Sciatic nerve (tissue), 1 donor: ENCODE results near the genes TCF4 and WDR7.

GRCh38 chr18:50375445-50376093, 723 bp downstream of the SKA1 start:
- PRO-cap, result no peak

DNA sequence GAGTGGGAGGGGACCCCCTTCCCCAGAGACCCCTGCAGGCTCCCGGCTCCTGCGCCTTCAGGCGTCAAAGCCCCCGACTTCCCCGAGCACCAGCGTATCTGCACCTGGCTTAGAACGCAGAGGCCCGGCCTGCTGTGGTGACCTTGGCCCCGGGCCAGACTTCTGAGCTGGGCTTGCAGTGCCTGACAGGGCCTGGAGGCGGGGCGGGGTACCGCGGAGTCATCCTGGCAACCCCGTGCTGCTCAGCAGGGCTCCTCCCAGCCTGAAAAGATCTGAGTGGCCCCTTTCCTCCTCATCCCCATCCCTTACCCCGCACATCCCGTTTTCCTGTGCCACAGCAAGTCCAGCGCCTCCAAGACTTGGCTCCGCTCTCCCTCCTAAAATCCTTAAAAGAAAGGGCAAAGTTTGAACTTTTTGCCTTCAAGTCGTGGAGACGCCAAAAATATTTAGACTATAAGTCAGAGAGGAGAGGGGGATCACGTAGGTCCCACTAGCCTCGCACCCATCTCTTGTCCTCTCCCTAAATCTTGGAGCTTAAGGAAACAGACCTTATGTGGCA, 27.2 kb downstream of the SKA1 start:
- PRO-cap, result no peak

DNA sequence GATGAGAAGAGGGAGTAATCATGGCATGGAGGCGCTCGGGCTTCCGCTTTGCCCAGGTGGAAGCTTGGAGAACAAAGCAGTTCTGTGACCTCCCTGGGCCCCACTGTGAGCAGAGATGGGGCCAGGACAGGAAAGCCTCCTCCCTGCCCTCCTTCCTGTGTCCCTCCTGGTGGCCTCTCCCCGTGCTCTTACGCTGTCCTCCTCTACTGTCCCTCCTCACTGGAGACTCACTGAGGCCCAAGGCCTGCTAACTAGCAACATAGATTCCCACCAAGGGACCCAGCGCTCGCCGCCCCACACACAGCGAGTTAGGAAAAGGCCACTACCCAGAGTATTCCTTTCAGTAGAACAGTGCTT, 119.8 kb downstream of the MAPK4 start:
- PRO-cap, result no peak

- PRO-cap, result no peak
These were observed 937 bp upstream of the ME2 start for GRCh38 chr18:50878046-50878316.

- PRO-cap, result unidirectional peak, plus-strand start at chr18:51029730
These were observed 489 bp upstream of the SMAD4 start for GRCh38 chr18:51029447-51030001.

DNA sequence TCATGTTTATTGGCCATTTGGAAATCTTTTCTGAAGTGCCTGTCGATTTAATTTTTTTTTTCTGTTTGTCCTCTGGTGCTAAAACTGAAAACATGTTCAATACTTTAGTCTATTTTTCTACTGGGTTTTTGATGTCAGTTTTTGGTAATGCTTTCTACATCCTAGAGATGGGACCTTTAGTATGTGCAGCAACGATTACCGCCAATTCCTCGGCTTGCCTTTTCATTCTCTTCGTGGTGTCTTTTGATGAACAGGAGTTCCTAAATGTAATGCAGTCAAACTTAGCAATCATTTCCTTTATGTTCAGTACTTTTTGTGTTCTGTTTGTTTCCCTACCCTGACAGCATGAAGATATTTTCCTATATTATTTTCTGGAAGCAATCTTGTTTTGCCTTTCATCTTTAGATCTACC, 55.9 kb downstream of the MEX3C start:
- PRO-cap, result no peak

GRCh38 chr18:51151228-51152800, 45.7 kb downstream of the MEX3C start:
- PRO-cap, result no peak

DNA sequence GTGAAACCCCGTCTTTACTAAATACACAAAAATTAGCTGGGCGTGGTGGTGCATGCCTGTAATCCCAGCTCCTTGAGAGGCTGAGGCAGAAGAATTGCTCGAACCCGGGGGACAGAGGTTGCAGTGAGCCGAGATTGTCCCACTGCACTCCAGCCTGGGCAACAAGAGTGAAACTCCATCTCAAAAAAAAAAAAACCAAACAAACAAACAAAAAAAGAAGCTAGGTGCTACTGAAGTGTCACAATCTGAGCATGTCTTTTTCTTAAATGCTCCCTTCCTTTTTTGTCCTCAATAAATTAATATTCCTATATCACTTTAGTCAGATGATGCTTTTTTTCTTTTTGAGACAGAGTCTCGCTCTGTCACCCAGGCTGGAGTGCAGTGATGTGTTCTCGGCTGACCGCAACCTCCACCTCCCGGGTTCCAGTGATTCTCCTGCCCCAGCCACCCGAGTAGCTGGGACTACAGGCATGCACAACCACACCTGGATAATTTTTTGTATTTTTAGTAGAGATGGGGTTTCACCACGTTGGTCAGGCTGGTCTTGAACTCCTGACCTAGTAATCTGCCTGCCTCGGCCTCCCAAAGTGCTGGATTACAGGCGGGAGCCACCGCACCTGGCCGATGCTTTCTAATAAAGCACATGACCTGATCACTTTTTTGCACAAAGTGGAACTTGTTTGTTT, 18.7 kb downstream of the MEX3C start:
- PRO-cap, result no peak

- PRO-cap, result no peak
These were observed 17.2 kb downstream of the DYNAP start for GRCh38 chr18:54608124-54608740.

DNA sequence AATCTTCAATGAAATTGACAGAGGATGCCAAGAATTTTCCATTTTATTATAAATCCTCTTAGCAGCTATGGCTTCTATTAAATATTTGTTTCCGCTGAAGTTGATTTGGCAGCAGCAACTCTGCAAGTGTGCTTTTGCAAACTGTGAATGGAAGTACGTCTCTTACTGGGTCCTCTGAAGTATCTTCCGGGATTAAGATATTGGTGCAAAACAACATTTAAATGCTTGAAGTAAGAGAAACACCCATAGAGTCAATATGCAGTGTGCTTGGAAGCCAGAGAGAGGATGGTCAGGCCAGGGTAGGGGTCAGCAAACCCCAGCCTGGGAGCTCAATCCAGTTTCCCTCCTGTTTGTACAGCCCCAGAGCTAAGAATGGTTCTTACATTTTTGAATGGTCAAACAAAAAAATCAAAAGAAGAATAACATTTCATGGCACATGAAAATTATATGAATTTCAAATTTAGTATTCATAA, 13.6 kb downstream of the CCDC68 start:
- PRO-cap, result no peak

DNA sequence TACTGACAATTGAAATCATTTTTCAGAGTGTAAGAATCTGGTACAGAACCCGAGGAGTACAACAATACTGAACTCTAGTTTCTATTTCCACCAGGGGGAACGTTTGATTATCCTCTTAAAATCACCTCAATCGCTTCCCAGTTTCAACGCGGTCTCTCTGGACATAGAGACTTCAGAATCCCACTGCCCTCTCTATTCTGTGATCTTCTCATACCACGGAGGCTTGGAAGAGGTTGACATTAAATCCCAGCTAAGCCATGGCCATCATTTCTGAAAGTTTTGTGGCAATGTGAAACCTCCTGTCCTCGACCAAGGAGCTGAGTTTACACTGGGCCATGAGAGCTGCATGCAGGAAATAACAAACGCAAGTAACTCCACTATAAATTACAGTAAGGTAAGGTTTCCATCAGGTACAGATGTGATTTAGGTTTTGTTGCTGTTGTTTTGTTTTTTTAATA, 299.5 kb upstream of the CCDC68 start:
- PRO-cap, result no peak

DNA sequence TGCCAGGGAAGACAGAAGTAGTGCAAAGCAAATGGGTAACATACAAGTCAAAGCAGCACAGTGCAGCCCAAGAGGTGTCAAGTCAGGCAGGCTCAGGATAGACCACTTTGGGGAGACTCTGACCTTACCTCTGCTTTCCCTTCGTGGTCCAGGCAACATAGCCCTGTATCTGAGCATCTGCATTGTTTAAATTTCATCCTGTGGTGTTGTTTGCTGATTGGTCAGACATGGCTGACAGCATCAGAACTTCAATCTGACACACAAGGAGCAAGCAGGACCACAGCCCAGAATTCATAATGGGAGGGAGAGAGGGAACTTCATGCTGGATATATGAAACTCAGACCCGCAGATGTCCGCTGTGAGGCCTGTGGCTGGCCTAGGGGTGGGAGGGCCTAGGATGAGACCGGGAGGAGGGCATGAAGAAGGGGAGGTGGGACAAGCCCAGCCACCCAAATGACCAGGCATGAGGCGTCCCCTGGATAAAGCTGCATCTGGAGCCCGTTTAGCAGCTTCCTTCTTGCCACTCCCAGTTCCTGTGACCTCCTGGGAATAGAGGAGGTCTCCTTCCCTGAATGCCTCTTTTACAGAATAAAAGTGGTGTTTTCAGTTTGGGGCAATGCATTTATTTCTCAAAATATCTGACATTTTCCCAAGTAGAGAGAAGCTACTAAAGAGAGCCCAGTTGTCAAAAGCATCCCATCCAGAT, 285.6 kb downstream of the TCF4 start:
- PRO-cap, result no peak

- PRO-cap, result bidirectional peak, plus-strand start at chr18:55338131, minus-strand start at chr18:55337940
These were observed 250.0 kb downstream of the TCF4 start for GRCh38 chr18:55337696-55338763.

DNA sequence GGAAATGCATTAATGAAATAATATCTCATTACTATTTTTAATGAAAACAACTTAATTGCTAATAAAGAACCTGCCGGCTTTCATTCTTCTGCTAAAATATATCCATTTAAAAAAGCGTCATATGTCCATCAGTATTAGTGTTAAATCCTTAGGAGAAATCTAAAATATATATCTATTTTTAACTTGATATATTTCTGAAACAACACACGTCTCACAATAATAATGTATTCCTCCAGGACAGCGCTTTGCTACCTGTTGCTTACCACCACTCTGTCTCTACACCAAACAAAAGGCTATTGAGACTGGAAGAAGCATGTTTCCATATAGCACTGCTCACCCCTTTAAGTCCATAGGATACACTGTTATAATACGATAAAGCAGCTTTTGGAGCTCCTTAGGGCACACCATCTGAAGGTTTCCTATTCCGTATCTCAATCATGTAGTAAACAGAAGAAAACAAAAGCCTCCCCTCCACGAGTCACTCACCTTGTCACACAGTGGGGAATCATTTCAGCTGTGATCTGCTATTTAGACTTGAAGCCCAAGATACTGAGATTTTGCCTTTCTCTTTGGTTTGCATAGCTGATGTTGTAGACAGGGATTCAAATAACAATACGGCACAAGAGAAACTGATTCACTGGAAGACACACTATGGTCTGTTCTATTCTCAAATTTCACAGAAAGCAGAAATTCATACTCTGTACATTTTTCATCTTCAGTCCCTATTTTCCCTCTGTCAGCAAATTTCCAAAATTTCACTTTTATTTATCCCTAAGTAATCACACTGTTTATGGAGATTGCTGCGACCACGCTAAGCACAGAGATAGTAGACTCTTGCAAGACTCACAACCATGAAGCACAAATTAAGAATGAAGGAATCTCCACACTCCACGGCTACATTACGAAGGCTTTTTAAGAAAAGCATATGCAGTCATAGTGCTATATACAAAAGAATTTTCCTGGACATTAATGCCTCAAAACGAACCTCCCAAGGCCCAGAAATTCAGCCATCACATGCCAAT, 187.2 kb downstream of the TCF4 start:
- PRO-cap, result no peak

- PRO-cap, result no peak
These were observed 167.8 kb downstream of the TCF4 start for GRCh38 chr18:55419991-55420820.

DNA sequence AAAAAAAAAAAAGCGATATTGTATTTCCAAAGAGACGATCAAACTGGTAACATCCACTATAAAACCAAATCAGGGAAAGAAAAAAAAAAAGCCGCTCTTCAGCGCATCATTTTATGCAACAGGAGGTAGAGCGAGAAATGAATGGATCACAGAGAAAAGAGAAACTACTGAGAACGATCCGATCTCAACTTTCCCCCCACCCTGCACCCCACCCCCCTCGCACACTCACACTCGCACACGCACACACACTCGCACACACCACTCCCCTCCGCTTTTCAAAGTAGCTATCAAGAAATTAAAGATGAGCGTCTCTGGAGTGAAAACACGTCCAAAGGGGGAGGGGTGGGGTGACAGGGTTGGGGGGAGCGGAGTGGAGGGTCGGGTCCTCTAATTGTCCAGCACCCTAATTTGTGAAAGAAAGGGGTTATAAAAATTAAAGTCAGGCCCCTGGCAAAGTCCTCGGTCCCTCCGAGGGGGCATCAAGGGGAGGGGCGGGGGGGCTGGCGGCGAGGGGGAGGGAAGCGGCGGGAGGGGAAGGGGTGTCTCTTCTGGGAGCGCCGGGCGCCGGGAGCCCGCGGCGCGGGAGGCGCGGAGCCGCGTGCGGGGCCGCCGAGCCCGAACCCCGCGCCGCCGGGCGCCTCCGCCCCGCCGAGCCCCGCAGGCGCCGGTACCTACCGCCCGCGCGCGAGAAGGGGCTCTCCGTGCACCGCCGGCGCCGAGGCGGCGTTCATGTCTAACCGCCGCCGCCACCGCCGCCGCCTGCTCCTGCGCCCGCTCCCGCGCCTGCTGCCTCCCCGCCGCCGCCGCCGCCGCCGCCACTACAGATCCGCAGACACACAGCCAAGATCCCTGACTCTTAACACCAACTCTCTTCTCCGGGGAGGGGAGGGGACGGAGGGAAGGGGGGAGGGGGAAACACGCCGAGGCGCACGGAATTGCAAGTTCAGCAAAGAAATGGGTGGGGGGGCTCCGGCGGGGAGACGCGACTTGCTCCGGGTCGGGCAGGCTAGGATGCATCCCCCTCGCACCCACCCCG, at the start of gene TCF4:
Gene TCF4, minus strand, starts transcription at position 830 of the 1,036 bp plus-strand sequence.
- PRO-cap, result bidirectional peak, plus-strand start at position 542 of the sequence, minus-strand start at position 166 of the sequence; bidirectional peak, plus-strand start at position 900 of the sequence, minus-strand start at position 830 of the sequence

GRCh38 chr18:55778492-55779349, 190.7 kb upstream of the TCF4 start:
- PRO-cap, result unidirectional peak, plus-strand start at chr18:55779144

GRCh38 chr18:55869943-55870253, 281.9 kb upstream of the TCF4 start:
- PRO-cap, result no peak

DNA sequence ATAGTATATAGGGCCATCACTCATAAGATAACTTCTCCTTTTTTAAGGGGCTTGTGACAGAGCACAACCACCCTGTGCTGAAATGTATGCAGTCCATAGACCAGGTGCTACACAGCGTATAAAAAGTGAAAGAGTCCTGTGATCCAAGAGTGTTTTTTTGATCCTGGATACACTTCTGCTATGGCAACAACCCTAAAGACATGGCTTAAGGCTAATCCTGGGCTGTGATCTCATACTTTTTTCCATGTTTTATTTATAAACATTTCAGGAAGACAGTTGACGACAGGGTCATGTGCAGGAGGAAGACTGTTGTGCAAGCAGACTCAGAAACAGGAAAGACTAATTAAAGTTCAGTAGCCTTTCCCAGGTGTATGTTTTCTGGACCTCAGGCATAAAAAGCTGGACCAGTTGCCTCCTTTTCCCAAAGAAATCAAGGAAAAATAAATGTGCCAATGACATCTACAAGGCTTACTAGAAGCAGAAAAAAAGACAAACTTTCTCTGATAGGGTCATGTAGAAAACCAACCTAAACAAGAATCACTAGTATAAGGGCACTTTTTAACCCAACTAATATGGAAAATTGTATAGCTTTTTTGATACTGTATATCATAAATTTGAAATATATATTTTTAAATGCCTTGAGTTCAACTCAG, 400.7 kb upstream of the TCF4 start:
- PRO-cap, result no peak

DNA sequence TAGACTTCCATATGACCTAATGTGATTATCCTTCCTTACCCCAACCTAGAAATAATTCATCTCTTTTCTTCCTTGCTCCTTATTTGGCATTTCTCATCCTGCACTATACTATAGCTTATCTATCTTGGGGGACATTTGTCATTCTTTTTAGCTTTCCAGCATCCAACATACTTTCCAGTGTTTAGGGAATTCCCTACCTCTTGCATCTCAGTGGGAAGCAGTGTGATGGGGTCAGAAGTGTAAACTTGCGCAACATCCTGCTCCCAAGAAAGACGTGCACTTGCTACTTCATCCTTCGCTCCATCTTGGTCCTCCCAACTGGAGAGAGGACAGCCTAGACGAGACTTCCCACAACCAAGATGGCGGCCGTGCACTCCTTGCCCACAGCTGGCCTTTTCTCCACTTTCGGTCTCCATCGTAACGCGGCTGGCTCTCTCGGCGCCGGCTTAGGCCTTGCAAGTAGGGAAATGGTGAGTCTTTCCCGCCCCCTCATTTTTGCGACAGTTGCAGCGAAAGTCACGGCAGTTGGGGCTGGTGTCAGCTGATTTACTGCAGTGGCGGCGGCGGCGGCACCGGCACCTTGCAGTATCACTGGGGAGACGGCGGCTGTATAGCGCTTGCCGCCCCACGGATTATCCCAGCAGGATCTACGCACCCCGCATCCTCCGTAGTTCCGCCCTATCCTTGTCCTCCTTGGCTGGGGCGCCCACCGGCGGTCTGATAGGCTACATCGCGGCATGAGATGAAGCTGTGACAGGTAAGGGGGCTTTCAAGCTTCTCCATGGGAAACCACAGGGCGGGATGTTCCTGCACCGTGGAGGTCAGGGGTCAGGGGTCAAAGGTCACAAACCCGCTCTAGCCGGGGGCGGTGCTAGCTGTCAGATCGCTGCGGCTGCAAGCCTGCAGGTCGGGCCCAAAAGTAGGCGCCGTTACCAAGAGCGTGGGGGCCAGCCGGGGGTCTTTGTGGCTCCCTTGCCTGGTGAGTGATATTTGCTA, at the start of gene WDR7:
Gene WDR7, plus strand, starts transcription at position 540 of the 996 bp plus-strand sequence.
- PRO-cap, result bidirectional peak, plus-strand start at position 544 of the sequence, minus-strand start at position 320 of the sequence